Foreskin fibroblast (primary cell): ENCODE measurements around the genes UPK3A and FBLN1.

DNA sequence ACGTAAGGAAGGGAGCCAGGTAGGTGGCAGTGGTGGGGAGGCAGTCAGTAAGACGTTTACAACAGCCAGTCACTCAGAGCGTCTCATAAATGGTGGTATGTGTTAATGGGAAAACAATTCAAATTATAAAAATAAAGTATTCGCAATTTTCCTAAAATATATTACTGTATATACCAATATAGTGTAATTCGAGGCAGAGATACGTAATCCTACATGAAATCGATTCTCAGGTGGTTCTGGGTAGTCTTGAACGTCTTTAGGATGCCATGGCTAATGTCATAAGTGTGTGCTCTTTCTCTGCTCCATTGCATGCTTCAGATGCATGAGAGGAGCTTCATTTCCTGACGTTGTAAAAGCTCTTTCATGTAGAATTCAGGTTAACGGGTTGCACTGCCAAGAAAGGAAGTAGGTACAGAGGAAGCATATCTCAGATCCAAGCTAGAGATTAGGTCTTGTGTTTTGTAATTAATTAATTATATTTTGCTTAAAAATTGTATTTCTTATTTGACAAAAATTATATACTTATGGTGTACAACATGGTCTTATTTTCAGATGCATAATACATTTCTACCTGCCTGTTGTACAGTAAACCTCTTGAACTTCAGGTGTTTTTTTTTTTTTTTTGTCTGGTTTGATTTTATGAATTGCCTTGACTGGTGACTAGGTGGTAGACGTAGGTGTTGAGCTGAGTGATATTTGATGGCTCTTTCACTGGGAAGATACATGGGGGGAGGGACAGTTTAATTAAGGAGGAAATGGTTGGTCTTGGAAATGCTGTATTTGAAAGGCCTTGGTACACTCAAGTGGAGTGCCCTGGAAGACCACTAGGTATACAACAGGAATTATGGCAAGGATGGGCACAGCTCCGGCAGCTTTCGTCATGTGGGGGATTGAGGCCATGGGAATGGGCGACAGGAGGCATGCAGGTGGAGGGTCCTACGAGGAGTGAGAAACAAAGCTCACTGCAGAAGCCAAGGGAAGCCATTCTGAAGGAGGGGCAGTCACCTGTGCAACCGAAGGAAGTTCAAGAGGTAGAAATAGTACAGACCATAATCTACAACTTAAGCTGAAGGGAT lies 9.3 kb downstream of the NUP50 start:
- RRBS, result no CpG with 5 or more reads among the region's 16 CpGs

GRCh38 chr22:45216398-45216996 lies 24.2 kb downstream of the KIAA0930 start:
- RRBS, result no CpG with 5 or more reads among the region's 18 CpGs

DNA sequence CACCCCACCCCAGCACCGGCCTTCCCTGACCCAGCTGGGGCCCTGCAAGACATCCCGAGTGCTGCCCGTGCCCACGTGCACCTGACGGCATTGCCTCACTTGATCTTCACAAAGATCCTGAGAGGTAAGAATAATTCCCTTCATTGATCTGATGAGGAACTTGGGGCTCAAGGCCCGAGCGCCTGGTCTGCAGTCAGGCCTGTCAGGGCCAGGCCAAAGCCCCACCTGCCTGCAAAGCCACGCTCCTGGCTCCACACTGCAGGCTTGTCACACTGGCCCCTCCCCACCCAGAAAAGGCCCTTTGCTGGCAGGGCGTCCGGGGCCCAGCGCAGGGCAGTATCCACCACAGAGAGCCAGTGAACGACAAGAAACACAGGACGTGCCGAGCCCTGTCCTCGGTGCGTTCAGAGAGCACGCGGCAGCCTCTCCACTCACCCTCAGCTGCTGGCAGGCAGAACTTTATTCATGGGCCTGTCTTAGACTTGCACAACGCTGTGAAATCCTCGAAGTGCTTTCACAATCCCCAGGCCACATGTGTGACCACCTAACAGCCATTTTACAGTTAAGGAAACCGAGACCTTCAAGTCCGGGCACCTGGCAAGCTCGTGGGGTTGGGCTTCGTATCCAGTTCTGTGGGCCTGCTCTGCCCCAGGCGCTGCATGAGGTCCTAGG lies 14.8 kb downstream of the KIAA0930 start:
- RRBS, result no CpG with 5 or more reads among the region's 25 CpGs

DNA sequence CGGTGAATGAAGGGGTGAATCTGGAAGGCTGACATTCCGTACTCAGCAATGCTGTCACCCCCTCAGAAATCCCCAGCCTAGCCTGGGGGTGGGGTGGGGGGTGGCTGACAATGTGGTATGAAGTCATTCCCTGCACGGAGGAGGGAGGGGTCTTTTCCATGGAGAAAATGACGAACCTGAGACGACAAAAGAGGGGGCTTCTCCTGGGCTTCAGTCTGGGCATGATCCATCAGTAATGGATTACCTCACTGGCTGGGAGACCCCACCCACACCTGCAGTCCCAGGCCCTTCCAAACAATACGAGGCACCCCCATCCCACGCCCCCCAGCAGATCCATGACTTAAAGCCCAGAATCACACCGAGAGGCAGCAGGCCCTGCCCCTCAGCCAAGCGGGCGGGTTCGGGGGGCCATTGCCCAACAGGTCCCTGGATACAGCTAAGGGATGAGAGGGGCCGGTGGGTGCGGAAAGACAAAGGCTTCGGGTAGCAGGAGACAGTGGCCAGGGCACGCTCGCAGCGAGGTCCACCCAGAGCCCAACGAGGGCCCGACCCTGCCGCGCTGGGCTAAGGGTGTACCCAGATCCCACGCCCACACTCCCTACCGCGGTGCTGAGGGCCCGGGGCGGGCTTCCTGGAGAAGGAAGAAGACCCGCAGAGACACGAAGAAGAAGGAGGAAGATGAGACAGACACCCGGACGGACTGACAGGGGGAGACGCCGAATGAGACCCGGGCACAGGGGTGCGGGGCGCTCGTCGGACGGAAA lies 830 bp downstream of the KIAA0930 start:
- RRBS, result 3% methylated on average over 5 of the region's 38 CpGs

GRCh38 chr22:45248467-45249236 lies 8.0 kb upstream of the KIAA0930 start:
- RRBS, result no CpG with 5 or more reads among the region's 7 CpGs

GRCh38 chr22:45267902-45268516 lies 16.7 kb upstream of the UPK3A start:
- RRBS, result no CpG with 5 or more reads among the region's 25 CpGs

GRCh38 chr22:45284690-45285210 lies at the start of gene UPK3A:
Gene UPK3A (plus strand): TSS chr22:45284949.
- RRBS, result 7% methylated on average over 7 of the region's 44 CpGs

DNA sequence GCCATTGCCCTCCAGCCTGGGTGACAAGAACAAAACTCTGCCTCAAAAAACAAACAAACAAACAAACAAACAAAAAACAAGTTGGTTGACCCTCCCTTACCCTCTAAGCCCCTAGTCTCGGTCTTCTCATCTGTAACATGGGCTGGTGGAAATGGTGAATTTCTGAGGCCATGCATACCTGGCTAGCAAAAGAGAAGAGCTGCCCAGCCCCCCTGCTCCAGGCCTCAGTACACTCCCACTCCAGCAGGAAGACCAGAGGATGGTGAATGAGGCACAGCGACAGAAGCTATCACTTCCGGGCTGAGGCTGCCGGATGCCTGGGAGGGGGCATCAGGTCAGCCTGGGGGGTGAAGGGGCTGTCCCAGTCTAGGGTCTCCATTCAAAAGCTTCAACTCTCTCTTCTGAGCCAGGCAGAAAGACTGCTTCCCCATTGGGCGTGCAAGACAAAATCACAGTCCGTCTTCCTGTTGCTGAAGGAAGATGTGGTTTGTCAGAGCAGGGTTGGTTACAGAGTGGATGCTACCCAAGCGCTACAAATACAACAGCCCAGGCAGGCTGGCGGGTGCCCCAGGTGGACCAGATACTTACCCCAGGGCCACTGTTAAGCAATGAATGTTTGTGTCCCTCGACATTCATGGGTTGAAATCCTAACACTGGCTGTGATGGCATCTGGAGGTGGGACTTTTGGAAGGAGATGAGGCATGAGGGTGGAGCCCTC lies 11.8 kb downstream of the UPK3A start:
- RRBS, result no CpG with 5 or more reads among the region's 9 CpGs

DNA sequence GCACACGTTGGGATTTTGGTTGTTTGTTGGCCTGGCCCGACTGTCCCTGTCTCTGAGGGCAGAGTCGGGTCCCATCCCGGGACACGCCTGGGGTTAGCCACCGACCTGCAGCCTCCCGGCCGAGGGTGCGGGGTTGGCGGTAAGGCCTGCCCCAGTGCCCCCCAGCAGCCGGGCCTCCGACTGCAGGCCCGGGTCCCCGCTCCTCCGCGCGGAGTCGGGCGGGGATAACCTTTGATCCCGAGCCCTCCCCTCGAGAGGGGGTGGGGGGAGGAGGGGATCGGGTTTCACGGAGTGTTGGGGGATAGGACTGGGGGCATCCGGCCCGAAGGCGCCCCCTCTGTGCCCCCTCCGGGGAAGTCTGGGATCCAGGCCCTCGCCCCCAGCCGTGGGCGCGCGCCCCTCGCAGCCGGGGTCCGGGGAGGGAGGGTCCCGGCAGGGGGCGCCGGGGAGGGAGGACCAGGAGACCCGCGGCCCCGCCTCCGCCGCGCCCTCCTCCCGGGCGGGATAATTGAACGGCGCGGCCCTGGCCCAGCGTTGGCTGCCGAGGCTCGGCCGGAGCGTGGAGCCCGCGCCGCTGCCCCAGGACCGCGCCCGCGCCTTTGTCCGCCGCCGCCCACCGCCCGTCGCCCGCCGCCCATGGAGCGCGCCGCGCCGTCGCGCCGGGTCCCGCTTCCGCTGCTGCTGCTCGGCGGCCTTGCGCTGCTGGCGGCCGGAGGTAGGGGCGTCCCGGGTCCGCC lies at the start of gene FBLN1:
TSS of gene FBLN1 (plus strand) at position 534 of the 737 bp plus-strand sequence.
- RRBS, result 2% methylated on average over 58 of the region's 87 CpGs

DNA sequence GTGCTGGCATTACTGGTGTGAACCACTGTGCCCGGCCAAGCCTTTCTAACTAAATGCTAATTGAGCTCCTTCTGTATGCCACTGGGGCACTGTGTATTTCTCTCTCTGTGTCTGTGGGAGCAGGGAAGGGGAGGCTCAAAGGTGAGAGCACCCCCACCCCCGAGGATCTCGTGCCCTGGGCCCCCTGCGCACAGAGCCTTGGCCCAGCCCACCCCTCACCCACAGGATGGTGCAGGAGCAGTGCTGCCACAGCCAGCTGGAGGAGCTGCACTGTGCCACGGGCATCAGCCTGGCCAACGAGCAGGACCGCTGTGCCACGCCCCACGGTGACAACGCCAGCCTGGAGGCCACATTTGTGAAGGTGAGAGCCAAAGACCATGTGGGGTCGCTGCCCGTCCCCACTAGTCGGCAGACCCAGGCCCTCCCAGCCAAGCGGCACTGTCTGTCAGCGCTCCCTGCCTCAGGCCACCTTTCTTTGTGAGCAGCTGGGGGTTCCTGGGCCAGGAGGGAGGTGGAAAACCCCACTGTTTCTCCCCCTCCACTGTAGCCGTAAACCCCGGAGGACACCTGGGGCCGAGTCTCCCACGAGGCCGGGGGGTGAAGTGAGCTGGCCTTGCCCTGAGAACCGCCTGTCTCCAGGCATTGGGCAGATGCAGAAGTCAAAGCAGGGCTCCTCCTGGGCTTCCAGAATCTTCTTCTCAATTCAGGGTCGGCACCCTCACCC lies 22.8 kb downstream of the FBLN1 start:
- RRBS, result no CpG with 5 or more reads among the region's 22 CpGs

DNA sequence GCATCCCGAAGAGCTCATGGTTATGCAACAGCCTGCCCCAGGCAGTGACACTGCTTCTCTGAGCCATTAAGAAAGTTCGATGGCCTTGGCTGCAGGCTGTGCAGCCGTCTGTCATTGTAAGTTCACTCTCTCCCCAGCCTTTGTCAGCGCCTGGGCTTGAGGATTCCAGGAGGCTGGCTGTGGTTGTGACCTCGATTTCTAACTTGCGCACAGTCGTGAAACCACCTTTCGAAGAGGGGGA lies 48.9 kb downstream of the FBLN1 start:
- RRBS, result no CpG with 5 or more reads among the region's 8 CpGs

DNA sequence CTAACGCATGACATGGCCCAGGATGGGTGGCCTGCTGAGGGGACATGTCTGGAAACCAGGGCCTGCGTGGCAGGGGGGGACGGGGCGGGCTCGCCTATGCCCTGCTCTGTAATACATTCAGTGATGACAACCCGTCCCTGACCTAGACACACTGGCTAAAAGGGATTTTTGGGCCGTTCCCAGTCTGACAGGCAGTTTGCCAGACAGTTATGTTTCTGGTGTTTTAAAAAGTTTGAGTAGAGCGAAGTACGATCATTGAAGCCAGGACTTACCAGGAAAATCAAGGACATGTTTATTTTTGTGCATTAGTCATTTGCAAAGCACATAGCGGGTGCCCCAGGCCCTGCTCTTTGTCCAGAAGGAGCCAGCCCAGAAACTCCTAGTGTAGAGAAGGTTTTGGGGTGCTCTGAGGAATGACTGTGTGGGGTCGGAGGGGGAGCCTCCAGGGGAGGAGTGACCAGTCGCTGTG lies 50.7 kb downstream of the FBLN1 start:
- RRBS, result no CpG with 5 or more reads among the region's 12 CpGs

- RRBS, result no CpG with 5 or more reads among the region's 23 CpGs
Measured at GRCh38 chr22:45602875-45603922, 68.4 kb upstream of the ATXN10 start.

- RRBS, result 5% methylated on average over 3 of the region's 10 CpGs
Measured at GRCh38 chr22:45670986-45671370, 656 bp upstream of the ATXN10 start.

DNA sequence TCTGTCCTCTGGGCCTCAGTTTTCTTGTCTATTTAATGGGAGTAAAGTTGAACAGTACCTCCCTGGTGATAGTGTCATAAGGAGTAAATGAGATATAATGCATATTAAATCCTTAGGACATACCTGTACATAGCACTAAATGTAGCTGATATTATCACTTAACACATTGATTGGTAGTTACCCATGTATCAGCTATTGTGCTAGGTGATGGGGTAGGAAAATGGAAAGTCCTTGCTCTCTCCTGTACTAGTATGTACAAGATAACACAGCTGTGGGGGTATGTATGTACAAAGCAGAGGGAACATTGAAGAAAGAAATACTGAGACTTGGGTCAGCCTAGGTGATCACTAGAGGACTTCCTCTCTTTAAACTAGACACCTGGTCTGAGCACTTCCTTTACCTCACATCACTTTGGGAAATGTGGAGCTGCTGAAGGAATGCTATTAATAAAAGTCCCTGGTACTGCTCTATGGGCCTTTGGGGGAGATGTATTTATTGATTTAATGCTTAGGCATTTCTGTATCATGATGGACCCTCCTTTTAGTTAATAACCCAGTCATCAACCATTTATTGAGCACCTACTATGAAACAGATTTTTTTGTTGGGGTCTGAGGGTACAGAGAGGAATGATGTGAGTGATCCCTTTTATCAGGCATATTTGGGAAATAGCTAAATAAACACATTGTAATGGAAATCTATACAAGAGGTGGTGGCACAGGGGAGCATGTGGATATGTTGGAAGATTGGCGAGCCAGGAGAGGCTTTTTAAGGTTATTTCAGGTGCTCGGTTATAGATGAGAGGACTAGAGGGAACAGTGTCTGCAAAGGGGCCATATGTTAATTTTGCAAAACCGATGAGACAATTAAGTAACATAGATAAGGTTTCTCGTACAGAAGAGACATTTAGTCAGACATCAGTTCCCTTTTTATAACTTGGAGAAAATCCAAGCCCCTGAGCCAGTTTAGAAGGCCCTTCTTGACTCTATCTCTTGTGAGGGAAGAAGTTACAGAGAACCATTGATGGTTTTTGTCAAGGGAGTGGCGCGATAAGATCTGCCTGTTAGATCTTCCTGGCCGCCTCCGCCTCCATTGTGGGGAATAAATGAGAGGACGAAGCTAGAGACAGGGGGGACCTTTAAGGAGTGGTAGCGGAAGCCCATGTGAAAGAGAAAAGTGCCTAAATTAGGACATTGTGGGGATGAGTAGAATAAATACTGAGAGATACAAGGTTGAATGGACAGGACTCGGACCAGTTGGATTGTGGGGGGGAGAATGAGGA lies 1.8 kb downstream of the ATXN10 start:
- RRBS, result no CpG with 5 or more reads among the region's 11 CpGs

GRCh38 chr22:45866072-45866847 lies 110.7 kb downstream of the WNT7B start:
- RRBS, result 6% methylated on average over 13 of the region's 68 CpGs

- RRBS, result no CpG with 5 or more reads among the region's 4 CpGs
Measured at GRCh38 chr22:45925276-45925664, 51.7 kb downstream of the WNT7B start.

- RRBS, result no CpG with 5 or more reads among the region's 13 CpGs
Measured at GRCh38 chr22:45955093-45955489, 21.9 kb downstream of the WNT7B start.

DNA sequence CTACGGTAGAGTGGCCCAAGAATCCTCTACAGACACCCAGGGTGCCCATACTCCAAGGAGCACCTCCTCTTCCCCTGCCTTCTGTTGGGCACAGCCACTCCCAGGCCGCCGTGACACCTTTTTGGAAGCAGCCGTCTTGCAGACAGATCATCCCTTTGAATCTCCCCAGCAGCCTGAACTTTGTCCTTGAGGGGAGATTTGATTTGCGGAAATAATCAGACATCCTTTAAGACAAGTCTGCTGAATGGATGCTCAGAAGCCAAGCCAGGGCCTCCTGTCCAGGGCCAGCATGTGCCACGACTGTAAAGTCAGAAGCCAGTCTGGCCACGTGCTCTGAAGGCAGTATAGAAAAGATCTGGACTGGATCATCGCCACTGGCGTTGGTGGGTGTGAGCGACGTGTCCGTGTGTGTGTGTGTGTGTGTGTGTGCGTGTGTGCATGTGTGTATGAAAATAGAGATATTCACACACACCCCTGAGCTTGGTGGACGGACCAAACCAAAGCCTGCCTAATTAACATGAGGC lies 61.6 kb upstream of the WNT7B start:
- RRBS, result no CpG with 5 or more reads among the region's 14 CpGs

GRCh38 chr22:46055843-46056918 lies 79.2 kb upstream of the WNT7B start:
- RRBS, result 3% methylated on average over 6 of the region's 29 CpGs